ENCODE data around the genes ZCCHC8, HIP1R, VPS37B and OGFOD2.

- RRBS, result 96% methylated on average over 6 of the region's 25 CpGs
Observed at GRCh38 chr12:122135101-122135862, 38.7 kb downstream of the IL31 start.

GRCh38 chr12:122137632-122138812 is 36.0 kb downstream of the IL31 start:
- RRBS, result 54% methylated on average over 4 of the region's 29 CpGs

GRCh38 chr12:122147139-122148187 is 26.6 kb downstream of the IL31 start:
- RRBS, result no CpG with 5 or more reads among the region's 24 CpGs

- RRBS, result no CpG with 5 or more reads among the region's 12 CpGs
Observed at GRCh38 chr12:122261083-122261678, 5.1 kb downstream of the VPS33A start.

DNA sequence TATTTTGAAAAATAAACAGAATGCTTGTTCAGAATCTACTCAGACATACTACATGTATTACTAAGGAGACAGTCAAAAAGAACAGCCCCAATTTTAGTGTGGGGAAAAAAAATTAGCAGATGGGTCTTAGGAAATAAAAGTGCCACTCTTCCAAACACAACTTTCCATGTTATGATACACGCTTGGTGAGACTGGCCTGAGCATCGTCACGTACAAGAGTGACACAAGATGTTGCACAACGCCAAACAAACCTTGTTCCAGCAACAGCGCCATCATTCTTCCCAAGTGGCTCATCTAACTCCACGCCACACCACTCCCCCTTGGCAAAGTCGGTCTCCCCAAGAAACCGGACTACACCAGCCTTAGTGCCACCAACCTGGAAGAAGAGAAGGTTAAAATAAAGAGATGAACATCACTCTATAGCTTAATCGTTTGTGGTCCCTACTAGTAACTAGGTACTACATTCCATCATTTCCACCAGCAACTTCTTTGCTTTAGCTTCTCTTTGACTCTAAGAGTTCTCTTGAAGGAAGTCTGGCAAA is 58.7 kb downstream of the CLIP1 start:
- RRBS, result no CpG with 5 or more reads among the region's 9 CpGs

- RRBS, result no CpG with 5 or more reads among the region's 15 CpGs
Observed at GRCh38 chr12:122473643-122474168, 27.0 kb downstream of the ZCCHC8 start.

- RRBS, result under 1% methylated on average over 10 of the region's 82 CpGs
Observed at GRCh38 chr12:122500019-122501031, at the start of gene ZCCHC8. TSS of gene ZCCHC8 (minus strand) at chr12:122500932.

- RRBS, result no CpG with 5 or more reads among the region's 5 CpGs
Observed at GRCh38 chr12:122520672-122521226, 6.0 kb downstream of the RSRC2 start.

DNA sequence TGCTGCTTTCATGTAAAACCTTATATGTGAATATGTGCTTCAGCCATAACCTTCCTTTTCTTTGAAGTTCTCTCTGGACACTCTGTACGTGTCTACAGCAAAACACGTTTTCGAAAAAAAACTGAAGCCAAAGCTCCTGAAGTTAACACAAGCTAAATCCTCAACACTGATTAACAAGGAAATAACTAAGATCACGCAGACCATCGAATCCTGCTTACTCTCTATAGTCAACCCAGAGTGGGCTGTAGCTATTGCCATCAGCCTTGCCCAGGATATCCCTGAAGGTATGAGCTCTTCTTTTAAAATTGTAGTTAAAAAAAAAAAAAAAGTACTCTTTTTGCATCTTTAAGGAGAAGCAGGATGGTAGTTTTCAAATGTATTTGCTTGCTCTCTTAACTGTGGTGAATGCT is 75.9 kb downstream of the KNTC1 start:
- RRBS, result no CpG with 5 or more reads among the region's 5 CpGs

DNA sequence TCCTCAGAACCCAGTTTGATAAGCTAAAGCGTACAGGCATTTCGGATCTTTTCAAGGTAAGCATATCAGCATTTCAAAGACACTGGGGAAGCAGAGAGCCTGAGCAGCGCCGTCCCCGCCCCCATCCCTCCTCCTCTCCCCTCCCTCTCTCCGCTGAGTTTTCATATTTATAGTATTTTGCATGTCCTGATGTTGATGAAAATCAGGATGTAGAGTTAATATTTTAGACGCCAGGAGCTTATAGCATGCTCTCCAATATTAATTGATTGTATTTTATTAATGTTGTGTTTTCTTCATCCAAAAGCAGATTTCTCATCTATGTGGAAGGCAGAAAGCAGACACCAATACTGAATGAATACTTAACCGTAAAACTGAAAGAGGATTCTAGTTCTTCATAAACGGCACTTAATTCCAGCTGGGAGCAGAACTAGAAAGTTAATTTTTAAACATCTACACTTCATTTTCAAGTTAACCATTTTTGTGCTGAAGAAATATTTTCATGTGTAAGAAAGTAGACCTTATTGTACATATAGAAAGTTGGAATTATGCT is 9.1 kb upstream of the HIP1R start:
- RRBS, result no CpG with 5 or more reads among the region's 9 CpGs

- RRBS, result under 1% methylated on average over 22 of the region's 126 CpGs
Observed at GRCh38 chr12:122835119-122836048, at the start of gene HIP1R. TSS of gene HIP1R (plus strand) at chr12:122835457.

GRCh38 chr12:122837492-122838399 is 2.5 kb downstream of the HIP1R start:
- RRBS, result no CpG with 5 or more reads among the region's 16 CpGs

GRCh38 chr12:122841119-122841503 is 5.9 kb downstream of the HIP1R start:
- RRBS, result no CpG with 5 or more reads among the region's 14 CpGs

DNA sequence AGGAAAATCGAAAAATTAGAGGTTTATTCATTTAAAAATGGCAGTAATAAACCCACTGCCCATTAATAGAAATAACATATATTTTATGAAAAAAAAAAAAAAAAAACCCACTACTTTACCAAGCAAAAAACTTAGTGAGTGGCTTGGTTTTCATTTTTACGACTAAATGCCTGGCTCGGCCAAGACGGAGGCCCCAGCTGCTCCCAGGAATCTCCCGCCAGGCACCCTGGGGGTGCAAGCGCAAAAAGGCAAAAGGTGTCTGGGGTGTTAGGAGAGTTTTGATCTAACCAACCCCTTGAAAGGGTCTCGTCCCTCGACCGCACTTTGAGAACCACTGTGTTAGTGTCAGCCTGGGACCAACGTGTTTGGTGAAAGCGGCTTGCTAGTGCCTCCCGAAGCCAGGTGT is 19.0 kb downstream of the HIP1R start:
- RRBS, result no CpG with 5 or more reads among the region's 12 CpGs

- RRBS, result no CpG with 5 or more reads among the region's 13 CpGs
Observed at GRCh38 chr12:122889665-122890159, 6.2 kb downstream of the VPS37B start.

- RRBS, result no CpG with 5 or more reads among the region's 9 CpGs
Observed at GRCh38 chr12:122891428-122892238, 4.3 kb downstream of the VPS37B start.

DNA sequence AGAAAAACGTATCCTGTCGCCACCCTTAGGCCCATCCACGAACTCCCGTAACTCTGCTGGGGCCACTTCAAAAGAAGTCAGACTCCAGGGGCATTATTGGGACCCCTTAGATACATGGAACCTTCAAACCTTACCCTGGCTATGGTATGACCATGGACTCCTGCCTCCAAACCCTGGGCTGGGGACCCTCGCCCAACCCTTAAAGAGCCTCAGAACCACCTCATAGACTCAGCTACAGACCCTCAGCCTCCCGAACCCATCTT is 978 bp downstream of the VPS37B start:
- RRBS, result no CpG with 5 or more reads among the region's 6 CpGs

- RRBS, result under 1% methylated on average over 14 of the region's 78 CpGs
Observed at GRCh38 chr12:122895278-122896317, at the start of gene VPS37B. TSS of gene VPS37B (minus strand) at chr12:122896124.

DNA sequence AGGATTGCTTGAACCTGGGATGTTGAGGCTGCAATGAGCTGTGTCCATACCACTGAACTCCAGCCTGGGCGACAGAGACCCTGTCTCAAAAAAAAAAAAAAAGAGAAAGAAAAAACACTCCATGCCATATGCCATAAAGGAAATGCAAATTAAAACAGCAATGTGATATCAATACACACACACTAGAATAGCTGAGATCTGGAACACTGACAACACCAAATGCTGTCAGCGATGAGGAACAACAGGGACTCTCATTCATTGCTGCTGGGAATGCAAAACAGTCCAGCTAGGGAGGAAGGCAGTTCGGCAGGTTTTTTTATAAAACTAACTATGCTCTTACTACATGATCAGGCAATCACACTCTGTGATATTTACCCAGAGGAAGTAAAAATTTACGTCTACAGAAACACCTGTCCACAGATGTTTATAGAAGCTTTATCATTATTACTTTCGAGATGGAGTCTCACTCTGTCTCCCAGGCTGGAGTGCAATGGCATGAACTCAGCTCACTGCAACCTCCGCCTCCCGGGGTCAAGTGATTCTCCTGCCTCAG is 3.5 kb upstream of the ABCB9 start:
- RRBS, result no CpG with 5 or more reads among the region's 7 CpGs

DNA sequence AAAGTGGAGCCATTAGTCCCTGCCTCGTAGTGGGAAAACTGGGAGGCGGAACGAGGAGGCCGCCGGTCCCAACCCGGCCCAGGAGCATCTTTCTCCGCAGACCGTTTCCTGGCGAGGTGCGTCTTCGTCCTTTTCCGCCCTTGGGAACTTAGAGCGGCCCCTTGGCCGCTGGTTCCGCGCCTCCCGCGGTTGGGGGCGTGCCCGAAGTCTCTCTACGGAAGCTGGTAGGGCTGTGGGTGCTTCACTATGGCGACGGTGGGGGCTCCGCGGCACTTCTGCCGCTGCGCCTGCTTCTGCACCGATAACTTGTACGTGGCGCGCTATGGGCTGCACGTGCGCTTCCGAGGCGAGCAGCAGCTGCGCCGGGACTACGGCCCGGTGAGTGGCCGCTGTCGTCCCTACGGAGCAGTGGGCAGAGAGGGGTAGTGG is at the start of gene OGFOD2:
TSS of gene OGFOD2 (plus strand) at position 239 of the 429 bp plus-strand sequence.
- RRBS, result no CpG with 5 or more reads among the region's 42 CpGs